Gastroesophageal sphincter (tissue), 4 donors: ENCODE results near the genes ZNF467 and GIMAP2.

GRCh38 chr7:149612190-149612491 lies 102.6 kb upstream of the KRBA1 start:
- PRO-cap, result no peak
- RAMPAGE, long total RNA, 4 experiments, result no peak in any of the 4 experiments

DNA sequence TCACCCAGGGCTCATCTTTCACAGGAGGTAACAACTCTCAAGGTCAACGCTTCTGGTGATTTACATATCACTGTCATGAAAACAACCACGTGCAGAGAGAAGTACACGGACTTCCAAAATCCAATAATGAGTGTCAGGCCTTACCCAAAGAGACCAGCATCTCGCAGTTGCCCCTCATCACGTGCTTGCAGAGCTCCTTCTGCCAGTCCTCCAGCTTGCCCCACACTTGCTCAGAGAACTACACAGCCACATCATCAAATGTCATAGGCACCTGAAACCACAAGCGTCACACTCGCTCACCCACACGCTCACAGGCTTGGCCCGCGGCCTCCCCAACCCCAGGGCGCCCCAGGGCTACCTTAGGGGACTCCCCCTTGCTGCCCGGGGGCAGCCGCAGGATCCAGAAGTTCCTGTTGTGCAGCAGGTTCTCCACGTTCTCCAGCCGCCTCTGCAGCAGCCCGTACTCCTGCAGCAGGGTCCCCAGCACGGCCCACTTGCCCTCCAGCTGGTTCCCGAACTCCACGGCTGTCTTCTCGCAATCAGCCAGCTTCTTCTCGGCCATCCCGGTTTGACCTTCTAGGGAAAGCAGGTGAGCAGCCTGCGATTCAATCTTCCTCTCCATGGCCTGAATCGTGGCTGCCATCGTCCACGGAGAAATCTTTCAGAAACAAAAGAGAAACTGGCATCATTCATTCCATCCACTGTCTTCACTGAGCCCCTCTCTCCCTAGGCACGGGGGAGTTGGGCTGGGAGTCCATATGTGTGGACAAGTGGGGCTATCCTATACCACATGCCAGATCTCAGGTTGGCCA lies 93.6 kb upstream of the KRBA1 start:
- PRO-cap, result no peak
- RAMPAGE, long total RNA, 4 experiments, result no peak in any of the 4 experiments

DNA sequence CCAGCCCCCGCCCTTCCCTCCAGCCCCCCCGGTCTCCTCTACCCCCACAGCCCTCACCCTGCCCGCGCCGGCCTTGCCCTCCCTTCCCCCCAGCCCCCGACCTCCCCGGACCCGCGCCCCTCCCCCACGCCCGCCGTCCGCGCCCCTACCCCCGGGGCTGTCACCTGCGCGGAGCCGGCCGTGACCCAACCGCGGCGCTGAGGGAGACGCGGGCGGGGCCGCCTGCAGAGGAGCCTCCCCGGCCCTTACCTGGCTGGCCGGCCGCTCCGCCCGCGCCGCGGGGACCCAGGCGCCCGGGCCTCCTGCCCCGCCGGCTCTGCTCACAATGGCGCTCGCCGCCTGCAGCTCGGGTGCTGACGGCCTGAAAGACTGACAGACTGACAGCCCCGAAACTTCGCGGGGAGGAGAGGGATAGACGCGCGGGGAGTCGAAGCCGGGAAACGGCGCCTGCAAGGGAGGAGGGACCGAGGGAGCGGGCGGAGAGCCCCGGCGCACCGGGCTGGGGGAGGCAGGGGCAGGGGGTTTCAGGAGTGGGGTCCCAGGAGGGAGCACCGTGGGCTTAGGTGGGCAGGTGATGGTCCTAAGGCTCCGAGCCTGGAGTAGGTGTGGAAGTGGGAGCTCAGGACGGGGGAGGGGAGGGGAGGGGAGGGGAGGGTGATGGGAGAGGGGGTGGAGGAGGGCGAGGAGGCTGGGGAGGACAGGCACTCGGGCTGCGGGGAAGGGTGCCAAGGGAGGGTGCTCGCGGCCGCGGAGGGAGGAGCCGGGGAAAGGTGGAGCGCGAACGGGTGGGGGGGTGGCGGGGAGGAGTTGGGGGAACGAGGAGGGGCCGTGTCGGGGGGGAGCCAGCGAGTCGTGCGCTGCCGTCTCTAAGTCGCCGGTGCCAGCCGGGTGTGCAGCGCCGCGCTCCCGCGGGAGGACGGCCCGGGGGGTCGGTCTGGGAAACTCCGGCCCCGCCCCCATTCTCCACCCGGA lies at the start of gene ZNF467:
Gene ZNF467 (minus strand): TSS at position 730 of the 972 bp plus-strand sequence.
- PRO-cap, result bidirectional peak, plus-strand start at position 869 of the sequence, minus-strand start at position 630 of the sequence
- RAMPAGE, long total RNA, 4 experiments, result start-site peak on the minus strand in 1 of 4 experiments, centred at position 256 of the sequence, 7 reads per replicate

DNA sequence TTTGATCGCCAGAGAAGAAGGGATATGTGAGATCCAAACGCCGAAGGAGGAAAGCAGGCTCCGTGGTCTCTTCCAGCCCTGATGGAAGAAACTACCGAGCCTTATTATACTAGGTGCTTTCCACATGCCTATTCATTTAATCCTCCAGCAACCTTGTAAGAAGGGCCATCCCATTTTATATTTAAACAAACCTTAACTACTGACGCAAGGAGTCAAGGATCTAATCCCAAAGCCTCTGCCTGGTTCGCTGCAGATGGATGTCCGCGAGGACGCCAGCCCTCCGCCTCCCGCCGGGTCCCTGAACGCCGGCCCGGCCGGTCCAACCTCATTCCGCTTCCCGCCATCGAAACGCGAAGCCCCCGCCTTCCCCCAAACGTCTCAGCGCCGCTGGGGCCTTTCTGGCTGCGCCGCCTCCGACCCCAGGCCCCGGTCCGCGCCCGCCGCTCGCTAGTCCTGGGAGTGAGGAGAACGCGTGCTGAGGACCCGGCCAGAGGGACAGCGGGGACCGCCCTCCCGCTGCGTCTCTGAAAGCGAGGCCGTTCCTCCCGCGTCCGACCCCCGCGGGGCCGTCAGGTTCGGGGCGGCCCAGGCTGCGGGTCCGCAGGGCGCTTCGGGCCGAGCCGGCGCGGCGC lies 620 bp upstream of the ATP6V0E2 start:
- PRO-cap, result unidirectional peak, plus-strand start at position 223 of the sequence; unidirectional peak, plus-strand start at position 229 of the sequence; bidirectional peak, plus-strand start at position 450 of the sequence, minus-strand start at position 461 of the sequence
- RAMPAGE, long total RNA, 4 experiments, result no peak in any of the 4 experiments

DNA sequence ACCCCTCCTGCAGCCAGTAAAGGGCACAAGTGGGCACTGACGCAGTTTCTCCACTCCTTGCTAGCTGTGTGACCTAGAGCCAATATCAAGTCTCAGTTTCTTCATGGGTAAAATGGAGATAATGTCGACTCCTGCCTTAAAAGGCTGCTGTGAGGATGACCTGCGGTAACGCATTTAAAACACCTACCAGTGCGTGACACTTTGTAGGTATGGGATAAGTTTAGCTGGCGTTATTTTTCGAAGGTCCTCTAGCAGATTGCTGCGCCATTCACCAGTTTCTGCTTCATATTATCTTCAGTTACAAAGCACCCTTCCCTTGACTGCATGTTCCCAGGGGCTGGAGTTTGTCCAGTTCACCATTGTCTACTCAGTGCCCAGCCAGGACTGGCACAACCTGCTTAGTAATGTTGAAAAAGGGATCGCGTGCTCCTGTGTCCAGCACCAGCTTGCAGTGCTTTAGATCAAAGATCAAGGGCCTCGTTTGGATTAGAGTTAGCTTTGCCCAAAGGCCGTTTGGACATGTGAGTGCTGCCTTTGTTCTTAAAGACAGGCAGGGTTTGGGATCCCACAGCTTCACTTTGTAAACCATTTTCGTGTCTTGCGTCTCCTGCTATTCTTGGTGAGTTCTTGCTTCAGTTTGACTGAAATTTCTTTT lies 773 bp downstream of the ATP6V0E2 start:
- PRO-cap, result no peak
- RAMPAGE, long total RNA, 4 experiments, result no peak in any of the 4 experiments

GRCh38 chr7:150109534-150110089 lies 213.5 kb upstream of the LRRC61 start:
- PRO-cap, result no peak
- RAMPAGE, long total RNA, 4 experiments, result no peak in any of the 4 experiments

GRCh38 chr7:150134527-150134937 lies 188.6 kb upstream of the LRRC61 start:
- PRO-cap, result no peak
- RAMPAGE, long total RNA, 4 experiments, result no peak in any of the 4 experiments

DNA sequence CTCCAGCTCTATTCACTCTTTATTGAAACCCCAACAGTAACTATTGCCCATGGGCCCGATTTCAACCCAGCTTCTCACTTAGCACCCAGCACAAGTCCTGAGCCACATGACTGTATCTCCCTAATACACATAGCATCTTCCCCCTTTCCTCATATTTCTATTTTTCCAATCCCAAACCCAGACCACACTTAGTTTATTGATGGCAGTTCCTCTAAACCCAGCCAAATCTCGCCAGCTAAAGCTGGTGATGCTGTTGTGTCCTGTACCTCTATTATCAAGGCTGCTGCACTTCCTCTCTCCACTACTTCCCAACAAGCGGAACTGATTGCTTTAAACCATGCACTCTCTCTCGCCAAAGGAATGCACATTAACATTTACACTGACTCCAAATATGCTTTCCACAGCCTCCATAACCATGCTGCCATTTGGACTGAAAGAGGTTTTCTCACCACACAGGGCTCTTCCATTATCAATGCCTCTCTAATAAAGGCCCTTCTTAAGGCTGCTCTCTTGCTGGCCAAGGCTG lies 11.6 kb upstream of the LRRC61 start:
- PRO-cap, result no peak
- RAMPAGE, long total RNA, 4 experiments, result no peak in any of the 4 experiments

DNA sequence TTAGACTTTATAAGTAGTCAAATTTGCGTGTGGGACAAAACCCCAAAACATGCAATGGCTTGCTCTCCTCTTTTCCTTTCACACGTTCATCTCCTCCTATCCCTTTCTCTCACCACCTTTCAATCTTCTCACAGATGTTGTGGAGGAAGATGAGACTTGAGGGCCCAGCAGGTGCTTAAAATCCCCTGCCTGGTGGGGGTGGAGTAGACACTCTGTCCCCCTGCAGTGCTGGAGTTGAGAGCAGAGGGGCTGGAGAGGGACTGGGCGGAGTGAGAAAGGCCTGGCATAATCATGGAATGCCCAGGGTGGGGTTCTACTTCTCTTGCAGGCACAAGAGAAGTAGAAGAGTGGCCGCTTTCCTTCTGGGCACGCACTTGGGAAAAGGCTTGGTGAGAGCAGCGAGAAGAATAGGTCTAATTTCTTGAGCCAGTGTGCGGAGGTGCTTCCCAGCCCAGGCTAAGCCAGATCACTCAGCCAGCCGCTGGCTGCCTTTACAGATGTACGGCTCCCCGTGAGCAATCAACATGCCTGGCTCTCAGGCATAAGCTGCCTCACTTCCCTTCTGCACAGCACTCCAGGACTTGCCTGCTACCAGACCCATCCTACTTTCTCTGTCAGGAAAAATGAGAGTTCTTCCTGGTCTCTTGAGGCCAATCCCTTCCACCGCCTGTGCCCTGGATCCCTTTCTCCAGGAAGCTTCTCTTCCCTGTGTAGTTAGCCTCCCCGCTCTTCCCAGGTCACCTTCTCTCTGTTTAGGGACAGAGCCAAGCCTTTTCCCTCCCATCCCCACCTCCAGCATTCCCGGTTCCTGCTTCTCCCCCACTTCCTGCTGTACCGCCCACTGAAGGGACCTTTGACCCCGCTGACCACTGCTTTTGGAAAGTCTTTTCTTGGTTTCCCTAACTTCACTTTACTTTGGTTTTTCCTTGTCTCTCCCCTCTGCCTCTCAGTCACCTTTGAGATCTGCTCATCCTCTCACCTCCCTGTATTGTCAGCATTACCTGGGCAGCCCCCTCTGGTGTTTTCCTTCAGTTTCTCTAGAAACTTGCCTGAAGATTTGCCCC lies 1.0 kb upstream of the ACTR3C start:
- PRO-cap, result no peak
- RAMPAGE, long total RNA, 4 experiments, result no peak in any of the 4 experiments

GRCh38 chr7:150382879-150383100 lies 3.7 kb downstream of the ZNF775 start:
- PRO-cap, result no peak
- RAMPAGE, long total RNA, 4 experiments, result no peak in any of the 4 experiments

DNA sequence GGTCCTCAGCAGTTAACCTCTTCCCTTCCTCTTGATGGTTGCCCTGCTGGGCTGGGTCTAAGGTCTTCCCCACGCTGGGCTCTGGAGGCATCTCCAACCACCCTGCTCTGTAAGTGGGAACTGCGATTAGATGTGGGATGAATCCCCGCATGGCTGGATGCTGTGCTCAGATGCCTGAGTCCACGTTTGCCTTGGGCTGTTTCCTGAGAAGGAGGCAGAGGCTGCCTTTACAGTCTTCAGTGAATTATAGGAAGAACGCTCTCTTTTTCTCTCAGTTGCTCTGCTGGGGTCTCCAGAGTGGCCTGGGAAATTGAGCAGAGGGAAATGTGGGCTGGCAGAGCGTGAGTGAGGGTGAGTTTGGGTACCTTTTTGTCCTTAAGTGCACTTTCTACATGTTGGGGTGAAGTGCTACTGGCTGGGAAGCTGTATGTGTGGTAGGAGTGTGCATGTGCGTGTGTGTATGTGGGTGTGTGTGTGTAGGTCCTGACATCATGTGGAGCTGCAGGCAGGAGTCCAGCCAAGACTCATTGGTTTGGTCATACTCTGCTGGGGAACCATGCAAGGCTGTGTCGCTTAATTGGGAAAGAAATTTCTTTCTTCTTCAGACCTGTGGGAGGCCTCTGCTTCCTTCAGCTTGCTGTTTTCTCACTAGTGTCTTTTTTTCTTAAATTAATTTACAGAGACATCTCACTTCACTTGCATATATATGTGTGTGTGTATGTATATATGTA lies 1.6 kb downstream of the GIMAP8 start:
- PRO-cap, result no peak
- RAMPAGE, long total RNA, 4 experiments, result no peak in any of the 4 experiments

- PRO-cap, result no peak
- RAMPAGE, long total RNA, 4 experiments, result no peak in any of the 4 experiments
These were observed 5.7 kb downstream of the GIMAP6 start for GRCh38 chr7:150626411-150626933.

DNA sequence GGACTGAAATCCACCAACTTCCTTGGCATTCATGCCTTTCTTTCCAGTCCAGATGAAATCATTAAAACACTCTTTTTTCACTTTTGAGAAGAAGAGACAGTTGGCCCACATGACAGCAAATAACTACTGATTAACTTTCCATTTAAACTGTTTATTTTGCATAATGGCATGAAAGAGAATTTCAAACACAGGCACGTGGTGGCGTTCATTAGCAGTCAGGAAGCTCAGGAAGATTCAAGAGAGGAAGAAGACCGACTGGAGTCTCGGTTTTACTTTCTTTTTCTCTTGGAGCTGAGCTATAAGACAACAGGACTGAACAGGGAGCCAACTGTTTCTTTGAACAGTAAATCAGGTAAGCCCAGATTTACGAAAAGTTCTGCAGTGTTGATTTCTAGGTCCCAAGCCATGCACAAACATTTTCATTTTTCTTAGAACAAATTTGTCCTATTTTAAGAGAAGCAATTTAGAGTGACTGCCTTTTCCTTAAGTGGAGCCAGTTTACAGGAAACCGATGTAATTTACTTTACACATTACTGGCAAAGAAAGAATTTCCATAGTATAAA lies at the start of gene GIMAP2:
Gene GIMAP2 (plus strand): TSS at position 273 of the 563 bp plus-strand sequence.
- PRO-cap, result unidirectional peak, plus-strand start at position 273 of the sequence
- RAMPAGE, long total RNA, 4 experiments, result start-site peak on the plus strand in 1 of 4 experiments, centred at position 285 of the sequence, 25 reads per replicate

DNA sequence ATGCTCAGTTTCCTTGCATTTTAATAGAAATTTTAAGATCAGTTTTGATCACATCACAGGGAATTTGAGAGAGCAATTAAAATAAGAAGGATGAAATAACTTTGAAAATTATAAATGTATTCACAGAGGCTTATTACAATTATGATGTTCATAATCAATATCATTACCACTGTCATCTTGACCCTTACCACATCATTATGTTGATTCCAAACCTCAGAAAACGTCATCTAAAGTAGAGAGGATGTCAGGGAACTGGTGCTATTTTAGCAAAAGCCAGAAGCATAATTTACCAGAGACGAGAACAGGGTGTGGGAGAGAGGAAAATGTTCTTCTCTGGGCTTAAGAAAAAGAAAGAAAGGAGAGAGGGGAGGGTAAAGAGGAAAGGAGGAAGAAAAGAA lies 2.1 kb downstream of the GIMAP5 start:
- PRO-cap, result no peak
- RAMPAGE, long total RNA, 4 experiments, result no peak in any of the 4 experiments

- PRO-cap, result no peak
- RAMPAGE, long total RNA, 4 experiments, result no peak in any of the 4 experiments
These were observed 11.1 kb downstream of the GIMAP5 start for GRCh38 chr7:150748282-150748785.

GRCh38 chr7:150799427-150799794 lies 753 bp downstream of the TMEM176B start:
- PRO-cap, result no peak
- RAMPAGE, long total RNA, 4 experiments, result no peak in any of the 4 experiments

DNA sequence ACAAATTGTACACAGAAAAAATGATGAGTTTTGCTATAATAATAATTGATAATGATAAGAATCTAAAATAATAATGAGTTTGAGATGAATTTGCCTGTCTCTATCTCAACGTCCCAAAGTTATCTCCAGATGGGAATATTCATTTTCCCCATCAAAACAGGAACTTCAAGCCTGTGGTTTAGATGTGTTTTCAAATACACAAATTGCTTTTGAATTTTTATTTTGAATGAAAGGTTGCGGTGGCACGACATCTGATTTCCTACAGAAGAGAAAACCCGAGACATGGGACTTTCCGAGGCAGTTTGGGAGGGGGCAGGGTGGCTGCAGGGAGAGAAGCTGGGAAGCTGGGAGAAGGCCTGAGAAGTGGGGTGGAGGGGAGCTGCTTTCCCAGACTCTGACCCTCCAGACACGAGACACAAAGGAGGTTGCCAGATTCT lies 19.5 kb downstream of the TMEM176A start:
- PRO-cap, result no peak
- RAMPAGE, long total RNA, 4 experiments, result no peak in any of the 4 experiments

DNA sequence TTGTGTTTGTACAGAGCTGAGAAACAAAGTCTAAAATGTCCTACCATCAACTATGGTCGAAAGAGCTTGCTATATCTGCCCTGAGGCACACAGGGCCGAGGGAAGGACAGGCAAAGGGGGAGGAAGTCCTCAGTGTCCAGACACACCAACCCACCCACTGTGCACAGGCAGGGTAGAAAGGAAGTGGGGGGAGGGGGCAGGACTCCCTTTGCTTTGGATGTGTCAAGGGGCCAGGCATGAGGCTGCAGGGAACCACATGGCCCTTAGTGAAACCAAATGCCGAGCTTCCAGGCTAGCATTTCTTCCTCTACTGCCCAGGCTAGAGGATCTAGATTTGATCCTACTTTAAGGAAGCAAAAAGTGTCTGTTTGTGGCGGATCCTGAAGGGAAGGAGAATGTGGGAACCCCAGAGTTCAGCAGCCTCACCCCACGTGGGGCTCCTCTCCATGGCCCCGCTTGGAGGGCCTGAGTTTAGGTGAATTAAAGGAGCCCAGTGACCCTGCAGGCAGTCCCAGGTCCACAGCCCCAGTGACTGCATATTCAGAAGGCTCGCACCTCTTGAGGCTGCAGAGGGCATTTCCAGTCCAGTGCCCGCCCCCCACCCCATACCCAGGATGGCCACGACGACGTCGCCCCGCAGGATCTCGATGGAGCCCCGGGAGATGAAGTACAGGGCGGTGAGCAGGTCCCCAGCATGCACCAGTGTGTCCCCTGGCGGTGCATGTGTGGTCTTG lies 28.4 kb downstream of the KCNH2 start:
- PRO-cap, result no peak
- RAMPAGE, long total RNA, 4 experiments, result no peak in any of the 4 experiments

DNA sequence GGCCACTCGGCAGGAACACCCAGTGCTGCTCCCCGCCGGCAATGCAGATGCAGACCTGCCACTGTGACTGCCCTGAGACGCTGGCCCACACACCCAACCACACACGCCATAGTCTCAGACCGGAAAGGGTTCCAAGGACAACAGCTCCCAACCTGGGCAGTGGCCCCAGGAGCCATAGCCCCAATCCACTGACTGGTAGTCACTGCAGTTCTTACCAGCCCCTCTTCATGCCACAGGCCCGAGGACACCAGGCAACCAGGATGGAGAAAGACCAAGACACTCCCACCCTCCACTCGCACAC lies 25.1 kb downstream of the KCNH2 start:
- PRO-cap, result no peak
- RAMPAGE, long total RNA, 4 experiments, result no peak in any of the 4 experiments

DNA sequence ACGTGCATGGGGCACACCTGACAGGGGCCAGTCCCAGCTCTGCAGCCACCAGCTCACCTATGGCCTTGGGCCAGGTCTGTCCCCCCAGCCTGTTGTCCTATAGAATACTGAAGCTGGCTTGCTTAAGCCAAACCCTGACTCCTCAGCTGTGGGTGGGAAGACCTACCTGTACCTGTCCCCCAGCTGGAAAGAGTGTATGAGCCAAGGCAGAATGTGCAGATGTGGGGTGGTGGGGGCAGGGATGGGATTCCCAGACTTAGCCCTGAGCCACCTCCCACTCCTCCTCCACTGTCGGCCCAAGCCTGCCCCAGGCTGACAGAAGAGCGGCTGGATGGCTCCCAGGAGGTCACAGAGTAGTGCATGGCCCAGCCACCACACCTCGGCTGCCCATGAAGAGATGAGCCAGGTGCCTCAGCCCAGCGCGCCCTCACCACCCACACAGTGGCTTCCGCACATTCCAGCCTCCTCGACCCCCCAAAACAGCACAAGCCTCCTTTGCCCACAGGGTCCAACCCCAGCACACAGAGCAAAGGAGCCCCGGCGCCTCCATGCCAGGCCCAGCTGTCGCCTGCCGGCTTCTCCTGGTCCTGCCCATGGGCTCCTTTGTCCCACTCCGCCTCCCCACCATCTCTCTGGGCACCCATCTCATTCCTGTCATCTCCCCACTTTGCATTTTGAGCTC lies 23.5 kb downstream of the KCNH2 start:
- PRO-cap, result no peak
- RAMPAGE, long total RNA, 4 experiments, result no peak in any of the 4 experiments